Placental epithelial cell (primary cell): ENCODE data around the gene HSPH1.

- CAGE, long polyA plus RNA: no peak
These were observed 12.6 kb upstream of the UBL3 start for GRCh38 chr13:29863045-29863473.

DNA sequence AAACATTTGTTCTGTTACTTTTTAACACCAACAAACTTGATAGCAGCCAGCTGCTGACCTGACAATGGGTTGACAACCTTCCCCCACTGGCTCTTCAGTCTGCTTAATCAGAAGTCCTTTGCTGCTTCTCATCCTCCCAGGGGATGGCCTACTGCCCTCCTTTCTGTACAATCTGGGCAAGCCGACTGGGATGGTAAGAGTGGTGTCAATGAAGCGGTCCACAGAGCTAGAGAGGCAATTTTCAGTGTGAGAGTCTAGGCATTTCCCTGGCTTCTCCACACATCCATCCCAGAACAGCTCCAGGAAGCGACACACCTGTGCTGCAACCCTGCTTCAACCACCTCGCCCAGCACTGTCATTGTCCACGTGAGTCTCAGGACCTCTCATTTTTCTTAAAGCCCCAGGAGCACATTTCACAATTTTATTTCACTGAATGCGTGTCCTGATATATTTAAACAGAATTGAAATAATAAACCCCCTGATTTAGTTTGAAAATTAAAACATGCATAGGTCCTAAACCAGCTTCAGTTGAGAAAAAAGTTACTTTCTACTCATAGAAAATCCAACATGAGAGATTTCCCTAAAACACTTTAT, 15.5 kb upstream of the UBL3 start:
- CAGE, long polyA plus RNA: no peak

DNA sequence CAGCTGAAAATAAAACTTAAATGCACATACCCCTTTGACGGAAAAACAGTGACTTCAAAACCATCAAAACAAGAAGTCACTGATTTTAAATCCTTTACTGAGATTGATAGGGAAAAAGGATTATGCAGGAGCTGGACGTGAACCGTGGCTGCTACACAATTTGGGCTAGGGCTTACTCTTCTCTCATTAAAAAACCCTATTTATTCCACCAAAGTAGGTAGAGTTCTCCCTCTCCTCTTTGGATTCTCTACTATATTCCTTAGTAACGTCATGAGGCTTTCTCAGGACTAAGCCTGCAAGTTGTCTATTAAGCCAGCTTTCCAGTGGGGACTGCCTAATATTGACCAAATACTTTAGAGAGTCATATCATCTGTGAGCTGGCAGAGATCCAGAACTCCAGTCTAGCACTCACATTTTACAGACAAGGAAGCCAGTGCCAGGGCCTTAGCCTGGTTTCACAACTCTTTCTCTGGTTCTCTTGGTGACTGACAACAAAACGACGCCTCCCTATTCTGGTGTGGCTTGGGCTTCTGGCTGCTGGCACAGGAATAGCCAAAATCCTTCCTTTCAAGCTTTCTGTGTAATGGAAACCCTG, 74.9 kb upstream of the UBL3 start:
- CAGE, long polyA plus RNA: no peak

GRCh38 chr13:30119417-30119939, 187.9 kb downstream of the KATNAL1 start:
- CAGE, long polyA plus RNA: no peak

DNA sequence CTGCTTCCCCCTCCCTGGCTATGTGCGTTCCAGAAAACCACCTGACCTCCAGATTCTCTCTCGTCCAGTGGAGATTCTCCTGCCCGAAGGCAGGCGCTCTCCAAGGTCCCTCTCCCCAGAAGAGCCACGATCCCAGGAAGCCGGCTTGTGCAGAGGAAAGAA, 153.2 kb downstream of the KATNAL1 start:
- CAGE, long polyA plus RNA: no peak

GRCh38 chr13:30340220-30341258, 33.2 kb upstream of the KATNAL1 start:
- CAGE, long polyA plus RNA: no peak

DNA sequence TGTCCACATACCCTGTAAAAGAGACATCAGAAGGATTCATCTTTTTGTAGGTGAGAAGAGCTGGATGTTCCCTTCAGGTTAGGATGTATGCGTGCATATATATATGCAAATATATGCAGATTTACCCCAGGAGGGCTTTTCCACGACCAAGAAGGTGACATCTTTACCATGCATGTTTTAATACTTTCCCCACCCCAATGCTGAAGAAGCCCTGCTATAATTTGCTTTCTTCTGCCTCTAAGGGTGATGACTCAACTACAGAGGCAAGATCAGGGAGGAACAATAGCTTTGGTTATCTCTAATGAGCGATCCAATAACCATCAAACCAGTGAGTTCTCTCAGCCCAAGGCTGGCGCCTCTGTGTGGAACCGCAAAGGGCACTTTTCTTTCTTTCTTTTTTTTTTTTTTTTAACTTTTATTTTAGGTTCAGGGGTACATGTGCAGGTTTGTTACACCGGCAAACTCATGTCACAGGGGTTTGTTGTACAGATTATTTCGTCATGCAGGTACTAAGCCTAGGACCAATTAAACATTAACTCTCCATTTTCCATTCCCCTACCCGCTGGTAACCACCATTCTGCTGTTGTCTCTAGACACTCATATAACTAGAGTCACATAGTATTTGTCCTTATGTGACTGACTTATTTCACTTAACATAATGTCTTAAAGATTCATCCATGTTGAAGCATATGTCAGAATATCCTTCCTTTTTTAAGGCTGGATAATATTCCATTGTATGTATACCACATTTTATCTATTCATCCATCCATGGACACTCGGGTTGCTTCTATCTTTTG, 25.7 kb upstream of the UBE2L5 start:
- CAGE, long polyA plus RNA: no peak

- CAGE, long polyA plus RNA: no peak
These were observed 1.1 kb downstream of the HMGB1 start for GRCh38 chr13:30464388-30465286.

DNA sequence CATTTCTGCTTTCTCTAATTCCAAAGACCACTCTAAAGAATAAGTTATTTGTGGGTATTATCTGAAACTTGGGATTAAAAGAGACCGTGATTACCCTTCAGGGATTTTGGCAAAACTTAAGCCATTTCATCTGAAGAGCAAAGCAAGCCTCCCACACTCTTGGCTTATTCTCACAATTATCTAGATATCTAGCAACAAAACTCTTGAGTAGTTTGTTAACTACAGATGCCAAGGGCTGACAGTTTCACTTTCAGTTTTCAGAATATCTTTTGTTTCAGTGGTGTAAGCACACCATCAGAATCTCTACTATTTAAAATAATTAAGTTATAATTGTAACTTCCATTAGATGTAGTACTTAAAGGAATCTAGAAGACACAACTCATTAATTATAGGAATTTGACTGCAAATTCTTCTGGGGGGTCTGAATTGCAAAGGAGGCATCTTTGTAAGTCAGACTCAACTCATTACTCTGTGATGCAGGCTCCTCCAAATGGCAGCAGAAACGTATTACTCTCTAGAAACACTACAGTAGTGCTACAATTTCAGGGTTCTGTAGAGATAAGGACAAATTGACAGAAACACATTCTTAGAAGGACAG, 44.9 kb upstream of the USPL1 start:
- CAGE, long polyA plus RNA: no peak

DNA sequence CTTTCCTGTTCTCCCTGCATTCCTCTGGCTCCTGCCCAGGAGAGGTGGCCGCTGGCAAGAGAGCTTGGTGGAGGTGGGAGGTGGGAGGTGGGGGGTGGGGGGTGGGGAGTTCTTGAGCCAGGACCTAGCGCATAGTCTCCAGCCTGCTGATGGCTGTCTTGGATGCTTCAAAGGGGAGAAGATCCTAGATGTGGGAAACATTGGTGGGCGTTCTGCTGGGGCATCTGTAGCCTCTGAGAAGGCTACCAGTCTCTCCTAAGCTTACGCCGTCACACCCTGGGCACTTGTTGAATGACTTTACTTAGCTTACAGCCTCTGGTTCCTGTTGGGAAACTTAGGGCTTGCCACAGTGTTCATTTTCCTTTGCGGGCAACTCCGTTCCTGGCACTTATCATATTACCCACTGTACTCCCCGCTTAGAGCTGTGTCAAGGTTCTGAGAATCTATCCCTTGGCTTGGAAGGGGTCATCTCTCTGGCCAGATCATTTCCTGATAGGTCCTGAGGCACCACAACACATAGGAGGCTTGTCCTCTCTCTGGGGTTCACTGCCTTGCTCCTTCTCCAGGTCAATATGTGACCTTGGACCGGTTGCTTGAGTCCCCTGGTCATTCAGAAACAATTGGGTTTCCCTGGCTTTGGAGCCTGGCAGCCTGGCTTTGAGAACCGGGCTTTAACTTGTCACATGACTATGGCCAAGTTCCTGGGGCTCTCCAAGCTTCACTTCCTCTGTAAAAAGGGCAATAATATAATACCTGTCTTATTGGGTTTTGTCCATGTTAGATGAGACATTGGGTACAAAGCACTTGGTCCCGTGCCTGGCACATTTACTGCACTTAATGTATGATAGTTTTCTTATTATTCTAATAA, 20.6 kb upstream of the ALOX5AP start:
- CAGE, long polyA plus RNA: no peak

DNA sequence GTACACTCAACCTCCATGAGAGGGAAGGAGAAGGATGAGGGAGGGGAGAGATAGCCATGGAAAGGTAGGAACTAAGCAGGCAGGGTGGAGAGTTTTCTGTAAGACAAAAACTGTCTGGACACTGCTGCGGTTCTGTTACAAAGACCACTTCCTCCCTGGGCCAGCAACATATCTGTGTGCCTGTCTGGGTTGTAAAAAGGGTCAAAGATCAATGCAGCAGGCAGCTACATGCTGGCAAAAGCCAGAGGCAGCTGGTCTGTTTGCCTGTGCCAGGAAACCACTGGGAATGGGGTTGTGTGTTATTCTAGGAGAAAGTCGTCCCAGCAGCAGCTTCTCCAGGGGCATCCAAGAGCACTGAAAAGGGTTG, 11.0 kb downstream of the ALOX5AP start:
- CAGE, long polyA plus RNA: no peak

DNA sequence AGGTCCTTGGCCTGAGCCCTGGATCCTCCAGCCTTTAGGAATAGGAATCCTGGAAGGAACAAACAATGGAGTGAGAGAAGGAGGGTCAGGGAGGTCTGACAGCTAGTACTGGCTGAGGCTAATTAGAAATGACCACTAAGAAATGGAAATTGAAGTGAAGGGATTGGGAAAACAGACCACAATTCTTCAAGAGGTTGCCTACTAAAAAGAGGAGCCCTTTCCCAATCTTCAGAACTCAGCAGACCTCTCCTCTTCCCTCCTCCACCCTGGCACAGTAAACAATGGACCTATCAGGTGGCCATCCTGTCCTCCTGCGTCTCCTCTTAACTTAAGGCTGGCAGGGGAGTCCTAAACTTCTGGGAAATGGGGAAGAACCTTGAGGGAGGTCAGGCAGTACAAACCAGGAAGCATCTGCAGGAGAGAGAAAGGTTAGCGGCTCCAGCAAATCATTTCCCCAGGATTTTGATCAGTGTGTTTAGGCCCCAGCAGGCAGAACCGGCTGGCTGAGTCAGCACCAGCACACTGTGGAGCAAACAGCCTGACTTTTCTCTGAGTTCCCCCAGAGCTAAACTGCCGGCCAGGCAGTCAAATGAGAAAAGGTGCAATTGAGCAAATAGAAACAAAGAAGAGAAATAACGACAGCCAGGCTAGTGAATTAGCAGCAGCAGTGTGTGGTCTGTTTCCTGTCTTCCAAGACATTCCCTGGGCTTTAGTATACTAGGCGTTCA, 46.9 kb upstream of the MEDAG start:
- CAGE, long polyA plus RNA: no peak

DNA sequence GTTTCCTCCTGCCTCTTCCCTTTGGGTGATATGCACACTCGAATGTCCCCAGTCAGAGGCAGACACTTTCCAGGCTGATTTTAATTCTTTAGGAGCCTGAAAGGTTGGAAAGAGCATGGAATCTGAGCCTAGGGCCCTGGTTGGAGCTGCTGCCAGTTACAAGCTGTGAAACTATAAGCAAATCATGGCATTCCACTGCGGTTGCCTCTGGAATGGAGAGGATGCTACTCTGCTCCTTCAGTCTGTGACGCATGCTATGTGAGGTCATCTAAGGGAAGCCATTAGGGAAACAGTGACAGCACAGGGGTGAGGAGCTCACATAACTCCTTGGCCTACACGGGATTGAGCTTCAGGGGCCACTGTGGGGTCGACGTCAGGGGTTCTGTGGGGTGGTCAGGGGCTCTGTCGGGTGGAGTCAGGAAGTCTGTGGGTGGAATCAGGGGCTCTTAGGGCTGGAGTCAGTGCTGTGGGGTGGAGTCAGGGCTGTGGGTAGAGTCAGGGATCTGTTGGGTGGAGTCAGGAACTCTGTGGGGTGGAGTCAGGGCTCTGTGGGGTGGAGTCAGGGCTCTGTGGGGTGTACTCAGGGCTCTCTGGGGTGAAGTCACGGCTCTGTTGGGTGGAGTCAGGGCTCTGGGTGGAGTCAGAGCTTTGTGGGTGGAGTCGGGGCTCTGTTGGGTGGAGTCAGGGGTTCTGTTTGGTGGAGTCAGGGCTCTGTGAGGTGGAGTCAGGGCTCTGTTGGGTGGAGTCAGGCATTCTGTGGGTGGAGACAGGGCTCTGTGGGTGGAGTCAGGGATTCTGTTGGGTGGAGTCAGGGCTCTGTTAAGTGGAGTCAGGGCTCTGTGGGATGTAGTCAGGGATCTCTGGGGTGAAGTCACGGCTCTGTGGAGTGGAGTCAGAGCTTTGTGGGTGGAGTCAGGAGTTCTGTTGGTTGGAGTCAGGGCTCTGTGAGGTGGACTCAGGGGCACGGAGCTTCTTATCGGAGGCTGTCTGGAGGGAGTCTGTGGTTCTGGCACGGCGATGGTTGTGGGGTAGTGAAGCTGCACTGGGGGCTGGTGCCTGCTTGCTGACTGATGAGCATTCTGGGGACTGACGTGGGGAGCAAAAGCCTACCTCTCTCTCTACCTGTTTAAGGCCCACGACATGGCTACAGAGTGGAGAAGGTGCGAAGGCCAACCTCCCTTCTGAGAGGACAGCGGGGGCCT, 35.7 kb upstream of the MEDAG start:
- CAGE, long polyA plus RNA: no peak

GRCh38 chr13:31161286-31162096, at the start of gene HSPH1:
Gene HSPH1 (minus strand): TSS chr13:31161904.
- CAGE, long polyA plus RNA: no peak

DNA sequence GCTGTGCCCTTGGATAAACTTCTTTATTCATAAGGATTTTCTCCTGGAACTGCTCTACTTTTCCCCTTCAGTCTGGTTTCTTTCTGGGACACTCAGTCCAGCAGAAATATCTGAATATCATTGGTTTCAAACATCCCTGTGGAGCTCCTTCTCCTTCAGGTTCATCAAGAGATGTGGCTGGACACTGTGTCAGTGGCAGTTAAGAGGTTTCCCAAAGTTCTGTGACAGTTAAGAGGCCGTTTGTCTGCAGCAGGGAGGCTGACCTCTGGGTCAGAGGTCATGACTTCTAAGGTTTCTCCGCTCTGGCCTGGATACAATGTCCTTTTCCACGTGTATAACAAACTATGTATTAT, 174.8 kb downstream of the B3GLCT start:
- CAGE, long polyA plus RNA: no peak

DNA sequence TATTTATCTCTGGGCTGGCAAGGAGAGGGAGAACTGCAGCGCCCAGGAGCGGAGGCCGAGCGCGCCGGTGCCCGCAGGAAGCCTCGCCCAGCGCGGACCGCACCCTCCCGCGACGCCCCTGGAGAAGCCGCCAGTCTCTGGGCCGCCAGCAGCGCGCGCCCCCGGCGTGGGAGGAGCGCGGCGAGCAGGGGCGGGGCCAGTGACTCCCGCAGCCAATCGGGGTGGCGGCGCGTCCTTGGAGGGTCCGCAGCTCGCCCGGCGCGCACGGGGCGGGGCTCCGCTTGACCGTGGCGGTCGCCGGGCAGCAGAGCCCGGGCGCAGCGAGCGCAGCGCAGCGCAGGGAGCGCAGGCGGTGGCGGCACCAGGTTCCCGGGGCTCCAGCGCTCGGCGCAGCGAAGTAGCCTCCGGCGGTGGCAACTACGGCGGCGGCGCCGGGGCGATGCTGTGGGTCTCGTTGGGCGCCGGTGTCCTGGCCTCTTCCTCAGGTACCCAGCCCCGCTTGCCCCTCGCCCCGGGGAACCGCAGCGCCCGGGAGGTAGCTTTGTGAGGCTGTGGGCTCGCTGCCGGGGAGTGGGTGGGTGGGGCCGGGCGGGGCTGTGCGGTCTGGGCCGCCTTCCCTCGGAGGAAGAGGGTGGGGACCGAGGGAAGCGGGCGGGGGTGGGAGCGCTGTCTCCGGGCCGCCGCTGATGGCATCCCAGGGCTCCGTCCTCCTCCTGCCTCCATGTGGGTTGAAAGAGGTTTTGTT, 107.3 kb downstream of the RXFP2 start:
- CAGE, long polyA plus RNA: no peak

DNA sequence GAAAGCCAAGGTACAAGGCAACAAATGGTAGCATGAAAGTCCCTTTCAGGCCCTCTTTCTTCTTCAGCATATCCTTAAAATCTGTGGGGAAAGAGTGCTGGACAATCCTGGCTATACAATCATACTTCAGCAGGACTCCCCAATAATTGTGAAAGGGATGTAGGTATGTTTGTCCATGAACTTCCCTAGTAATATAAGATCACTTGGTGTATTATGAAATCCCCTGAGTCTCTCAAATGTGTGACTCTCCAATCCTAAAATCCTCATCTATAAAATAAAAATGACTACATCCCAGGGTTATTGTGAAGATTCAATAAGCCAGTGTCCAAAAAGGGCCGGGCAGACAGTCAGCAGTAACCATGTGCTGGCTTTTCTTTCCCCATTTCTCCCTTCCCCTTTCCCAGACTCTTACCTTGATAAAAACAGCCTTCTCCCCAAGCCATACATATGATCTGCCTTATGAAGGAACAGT, 6.6 kb downstream of the N4BP2L1 start:
- CAGE, long polyA plus RNA: no peak

GRCh38 chr13:32422540-32423089, 5.3 kb downstream of the N4BP2L1 start:
- CAGE, long polyA plus RNA: no peak

DNA sequence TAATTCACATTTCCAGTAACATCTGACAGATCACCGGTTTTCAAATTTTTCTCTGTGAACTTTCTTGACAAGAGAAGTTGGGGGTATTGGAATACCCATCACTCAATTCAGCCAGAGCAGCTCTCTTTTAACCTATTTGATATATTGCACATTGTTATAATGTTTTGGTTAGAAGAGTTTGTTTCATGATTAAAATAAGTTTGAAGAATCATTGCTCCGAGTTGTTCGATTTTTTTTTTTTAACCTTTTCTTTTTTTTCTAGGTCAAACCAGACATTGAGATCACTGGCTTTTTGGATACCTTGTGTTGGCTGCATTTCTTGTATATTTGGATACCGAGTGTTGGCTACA, 42.8 kb downstream of the PDS5B start:
- CAGE, long polyA plus RNA: no peak

DNA sequence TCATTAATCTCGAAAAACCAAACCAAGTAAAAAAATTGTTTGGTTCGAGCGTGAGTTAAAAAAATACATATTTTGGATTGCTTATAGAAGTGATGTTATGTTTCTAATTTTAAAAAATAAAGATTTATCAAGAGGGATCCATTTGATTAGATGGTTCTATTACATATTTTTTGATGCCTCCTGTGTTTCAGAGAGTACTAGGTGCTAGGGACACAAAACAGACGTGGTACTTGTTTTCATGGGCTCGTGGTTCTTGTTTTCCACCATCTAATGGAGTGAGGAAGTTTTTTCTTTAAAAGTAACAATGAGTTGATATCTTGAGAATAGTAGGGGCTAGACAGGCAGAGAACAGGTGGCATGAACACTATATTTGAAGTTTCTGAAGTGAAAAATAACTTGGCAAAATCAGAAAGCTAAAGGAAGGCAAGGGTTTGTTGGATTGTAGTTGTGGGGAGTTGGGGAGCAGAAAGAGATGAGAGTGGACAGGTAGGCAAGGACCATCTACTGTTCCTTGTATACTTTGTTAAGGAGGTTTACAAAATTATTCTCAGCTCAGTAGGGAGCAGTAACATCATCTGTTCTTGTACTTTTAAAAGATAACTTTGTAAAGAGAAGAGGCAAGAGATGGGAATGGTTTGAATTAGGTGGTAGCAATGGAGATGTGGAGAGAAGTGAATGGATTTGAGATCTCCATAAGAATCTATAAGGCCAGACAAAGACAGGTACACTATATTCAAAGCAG, 186.1 kb downstream of the PDS5B start:
- CAGE, long polyA plus RNA: no peak